Kidney epithelial cell (primary cell): ENCODE measurements around a stretch of chr6.

GRCh38 chr6:158797026-158797656, 22.0 kb downstream of the EZR start:
- RAMPAGE, long total RNA: no peak
- RRBS: no CpG with 5 or more reads among the region's 3 CpGs

GRCh38 chr6:158962275-158962909, 37.6 kb downstream of the RSPH3 start:
- RAMPAGE, long total RNA: no peak
- RRBS: no CpG with 5 or more reads among the region's 5 CpGs

GRCh38 chr6:159039564-159039957, 5.2 kb downstream of the TAGAP start:
- RAMPAGE, long total RNA: no peak
- RRBS: no CpG with 5 or more reads among the region's 6 CpGs

- RAMPAGE, long total RNA: no peak
- RRBS: no CpG with 5 or more reads among the region's 17 CpGs
Measured at GRCh38 chr6:159042047-159043076, 2.4 kb downstream of the TAGAP start.

DNA sequence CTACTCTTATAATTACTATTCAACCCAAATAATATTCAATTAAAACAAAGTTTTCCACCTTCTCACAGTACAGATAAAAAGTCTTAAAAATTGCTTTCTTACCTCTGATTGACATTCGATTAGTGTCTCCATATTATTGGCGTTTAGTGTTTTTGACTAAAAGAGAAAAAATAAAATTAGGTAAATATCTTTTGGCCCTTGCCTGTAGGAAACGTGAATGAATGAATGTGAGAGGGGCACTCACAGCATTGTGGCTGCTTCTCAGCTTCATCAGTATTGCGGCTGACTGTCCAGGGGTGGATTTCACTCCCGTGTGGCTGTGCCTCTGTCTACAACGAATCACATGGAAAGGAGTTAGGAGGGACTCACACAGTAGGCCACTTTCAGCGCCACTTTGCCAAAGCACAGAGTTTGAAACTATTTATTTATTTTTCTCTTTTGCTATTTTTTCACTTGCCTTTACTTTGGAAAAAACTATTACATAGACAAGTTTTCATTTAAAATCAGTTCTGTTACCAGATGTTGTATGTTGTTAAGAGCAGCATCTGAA, 840 bp downstream of the TAGAP start:
- RAMPAGE, long total RNA: no peak
- RRBS: no CpG with 5 or more reads among the region's 7 CpGs

DNA sequence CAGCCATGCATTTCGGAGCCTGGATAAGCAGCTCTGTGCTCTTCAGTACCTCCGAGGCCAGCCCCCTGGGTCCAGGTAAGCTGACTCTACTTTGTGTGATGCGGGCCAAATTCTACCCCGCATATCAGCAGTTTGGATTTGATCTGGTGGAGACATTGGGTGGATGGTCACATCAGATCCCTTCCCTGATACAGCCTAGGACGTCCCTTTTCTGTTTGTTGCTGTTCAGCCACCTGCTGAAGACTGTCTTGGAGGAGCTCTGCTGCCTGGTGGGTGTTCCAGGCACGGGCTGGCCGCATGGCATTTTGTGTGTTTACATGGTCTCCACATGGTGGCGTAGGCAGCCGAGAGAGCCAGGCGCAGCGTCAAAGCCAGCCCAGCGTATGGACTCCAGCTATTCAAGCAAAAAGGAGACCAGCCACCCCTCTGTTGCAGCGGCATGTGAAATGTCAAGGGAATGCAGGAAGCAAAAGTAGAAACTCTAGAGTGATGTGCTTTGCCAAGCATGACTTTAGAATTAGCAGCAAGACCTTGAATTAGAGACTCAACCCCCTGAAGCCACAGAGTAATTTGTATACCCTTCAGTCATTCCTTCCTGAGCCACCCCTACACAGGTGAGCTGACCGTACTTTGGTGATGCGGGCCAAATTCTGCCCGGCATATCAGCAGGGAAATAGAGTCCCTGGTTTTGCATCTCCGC, 48.3 kb downstream of the FNDC1 start:
- RAMPAGE, long total RNA: no peak
- RRBS: 60% methylated on average over 1 of the region's 17 CpGs

- RAMPAGE, long total RNA: no peak
- RRBS: no CpG with 5 or more reads among the region's 6 CpGs
Measured at GRCh38 chr6:159679815-159680688, 13.0 kb downstream of the SOD2 start.

- RAMPAGE, long total RNA: no peak
- RRBS: no CpG with 5 or more reads among the region's 3 CpGs
Measured at GRCh38 chr6:159723416-159723885, 3.9 kb upstream of the WTAP start.

GRCh38 chr6:159777313-159778309, 11.8 kb downstream of the TCP1 start:
- RAMPAGE, long total RNA: no peak
- RRBS: no CpG with 5 or more reads among the region's 7 CpGs

GRCh38 chr6:159790040-159790380, 257 bp upstream of the MRPL18 start:
- RAMPAGE, long total RNA: no peak
- RRBS: no CpG with 5 or more reads among the region's 19 CpGs

- RAMPAGE, long total RNA: no peak
- RRBS: no CpG with 5 or more reads among the region's 1 CpG
Measured at GRCh38 chr6:159939625-159939824, 29.4 kb upstream of the IGF2R start.

DNA sequence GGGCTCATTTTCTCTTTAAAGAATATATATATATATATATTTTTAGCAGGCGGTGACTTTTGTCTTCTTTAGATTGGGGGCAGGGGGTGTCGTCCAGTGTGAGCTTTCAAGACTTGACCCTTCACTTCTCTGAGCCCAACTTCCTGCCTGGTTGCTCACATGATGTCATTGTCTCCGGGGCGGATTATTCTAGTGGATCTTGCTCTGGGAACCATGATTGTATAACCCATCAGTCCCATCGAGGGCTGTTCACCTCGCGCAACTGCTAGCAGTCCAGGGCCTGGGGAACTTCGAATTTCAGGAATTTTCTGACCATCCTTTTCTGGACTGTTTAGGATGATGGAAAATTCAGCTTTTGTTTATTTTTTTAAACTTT, 1.0 kb downstream of the IGF2R start:
- RAMPAGE, long total RNA: no peak
- RRBS: no CpG with 5 or more reads among the region's 8 CpGs

- RAMPAGE, long total RNA: no peak
- RRBS: no CpG with 5 or more reads among the region's 8 CpGs
Measured at GRCh38 chr6:159983004-159983773, 14.3 kb downstream of the IGF2R start.

- RAMPAGE, long total RNA: no peak
- RRBS: no CpG with 5 or more reads among the region's 14 CpGs
Measured at GRCh38 chr6:160036233-160037184, 67.6 kb downstream of the IGF2R start.

DNA sequence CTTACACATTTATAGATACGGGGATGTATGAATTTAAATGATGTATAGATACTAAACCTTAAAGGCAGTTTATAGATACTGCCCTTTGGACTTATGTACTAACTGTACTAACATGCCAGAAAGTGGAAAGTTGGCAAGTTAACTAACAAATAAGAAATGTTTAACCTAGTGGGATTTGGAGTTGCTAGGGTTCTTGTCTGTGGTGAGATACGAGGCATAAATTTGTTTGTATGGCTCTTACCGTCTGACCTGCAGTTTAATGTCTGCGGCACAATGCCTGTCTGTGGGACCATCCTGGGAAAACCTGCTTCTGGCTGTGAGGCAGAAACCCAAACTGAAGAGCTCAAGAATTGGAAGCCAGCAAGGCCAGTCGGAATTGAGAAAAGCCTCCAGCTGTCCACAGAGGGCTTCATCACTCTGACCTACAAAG, 62.9 kb upstream of the SLC22A1 start:
- RAMPAGE, long total RNA: no peak
- RRBS: no CpG with 5 or more reads among the region's 5 CpGs

DNA sequence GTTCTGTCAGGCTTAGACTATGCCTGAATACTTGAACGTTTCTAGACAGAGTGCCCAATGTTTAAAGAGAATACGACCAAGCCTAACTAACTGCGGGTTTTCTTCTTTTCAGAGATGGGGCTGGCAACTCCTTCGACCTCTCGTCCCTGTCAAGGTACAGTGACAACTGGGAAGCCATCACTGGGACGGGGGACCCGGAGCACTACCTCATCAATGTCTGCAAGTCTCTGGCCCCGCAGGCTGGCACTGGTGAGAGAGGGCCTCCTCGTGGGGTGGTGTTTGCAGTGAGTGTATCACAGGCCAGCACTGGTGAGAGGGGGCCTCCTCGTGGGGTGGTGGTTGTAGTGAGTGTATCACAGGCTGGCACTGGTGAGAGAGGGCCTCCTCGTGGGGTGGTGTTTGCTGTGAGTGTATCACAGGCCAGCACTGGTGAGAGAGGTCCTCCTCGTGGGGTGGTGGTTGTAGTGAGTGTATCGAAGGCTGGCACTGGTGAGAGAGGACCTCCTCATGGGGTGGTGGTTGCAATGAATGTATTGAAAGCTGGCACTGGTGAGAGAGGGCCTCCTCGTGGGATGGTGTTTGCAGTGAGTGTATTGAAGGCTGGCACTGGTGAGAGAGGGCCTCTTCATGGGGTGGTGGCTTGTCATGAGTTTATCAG, 53.3 kb upstream of the SLC22A1 start:
- RAMPAGE, long total RNA: no peak
- RRBS: no CpG with 5 or more reads among the region's 14 CpGs

GRCh38 chr6:160079191-160080242, 42.1 kb upstream of the SLC22A1 start:
- RAMPAGE, long total RNA: no peak
- RRBS: 97% methylated on average over 3 of the region's 37 CpGs

- RAMPAGE, long total RNA: no peak
- RRBS: no CpG with 5 or more reads among the region's 7 CpGs
Measured at GRCh38 chr6:160085671-160086108, 35.9 kb upstream of the SLC22A1 start.

- RAMPAGE, long total RNA: no peak
- RRBS: no CpG with 5 or more reads among the region's 15 CpGs
Measured at GRCh38 chr6:160105930-160106571, 15.6 kb upstream of the SLC22A1 start.

- RAMPAGE, long total RNA: no peak
- RRBS: no CpG with 5 or more reads among the region's 5 CpGs
Measured at GRCh38 chr6:160141140-160141849, 19.7 kb downstream of the SLC22A1 start.